ENCODE data around the genes LOXL4 and ENTPD7.

- PRO-cap = no peak
Observed at GRCh38 chr10:97428289-97429157, 2.5 kb downstream of the PGAM1 start.

DNA sequence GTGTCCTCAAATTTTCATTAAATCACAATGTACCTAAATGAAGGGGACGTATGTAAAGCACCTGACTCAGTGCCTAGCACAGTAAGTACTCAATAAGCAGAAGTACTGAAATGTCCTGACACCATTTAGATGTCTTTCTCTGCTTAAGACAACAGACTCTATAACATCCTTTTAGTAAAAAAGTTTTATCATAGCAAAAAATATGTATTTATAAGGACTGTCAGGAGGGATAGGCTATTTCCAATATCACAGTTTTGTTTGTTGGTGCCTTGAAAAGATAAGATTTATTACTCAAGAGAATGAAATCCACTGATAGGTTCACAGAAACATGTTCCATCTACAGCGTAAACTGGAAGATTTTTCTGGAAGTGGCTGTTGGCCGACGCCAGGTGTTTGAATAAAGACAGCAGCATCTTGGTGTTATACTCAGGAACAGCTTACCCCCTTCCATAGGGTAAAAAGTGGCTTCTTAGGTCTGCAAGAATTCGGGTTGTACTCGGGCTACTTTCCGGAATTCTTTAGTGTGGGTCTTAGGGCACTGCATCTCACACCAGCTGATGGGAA is 9.7 kb downstream of the EXOSC1 start:
- PRO-cap = no peak

GRCh38 chr10:97541752-97542792 is 30.5 kb upstream of the ANKRD2 start:
- PRO-cap = unidirectional peak, minus-strand start at chr10:97542050; bidirectional peak, plus-strand start at chr10:97542478, minus-strand start at chr10:97542315

GRCh38 chr10:97601778-97602439 is 12.4 kb downstream of the C10orf62 start:
- PRO-cap = no peak

DNA sequence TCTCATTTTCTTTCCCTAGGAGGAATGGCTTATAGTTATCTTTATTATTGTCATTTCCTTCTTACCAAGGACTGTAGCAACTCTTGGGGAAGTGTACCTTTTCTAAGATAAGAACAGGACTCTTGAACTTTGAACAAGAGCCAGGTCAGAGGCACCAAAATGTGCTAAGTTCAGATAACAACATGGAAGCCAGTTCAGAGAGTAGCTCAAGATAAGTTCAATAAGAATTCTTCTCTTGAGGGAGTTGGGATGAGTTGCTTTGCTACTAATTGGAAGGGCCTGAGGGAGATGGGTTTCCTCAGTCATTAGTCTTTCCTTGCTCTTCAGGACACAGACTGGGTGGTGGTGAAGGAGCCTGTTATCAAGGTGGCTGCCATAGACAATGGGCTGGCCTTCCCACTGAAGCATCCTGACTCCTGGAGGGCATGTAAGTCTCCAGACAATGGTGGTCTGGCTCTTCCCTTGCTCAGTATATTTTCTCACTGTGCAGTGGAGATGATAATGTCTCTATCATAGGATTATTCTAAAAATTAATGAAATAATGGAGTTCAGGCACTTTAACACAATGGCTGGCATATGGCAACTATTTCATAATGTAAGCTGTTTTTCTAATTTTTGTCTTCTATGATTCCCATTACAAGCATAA is 22.4 kb downstream of the AVPI1 start:
- PRO-cap = no peak

GRCh38 chr10:97686237-97686690 is 777 bp downstream of the AVPI1 start:
- PRO-cap = no peak

DNA sequence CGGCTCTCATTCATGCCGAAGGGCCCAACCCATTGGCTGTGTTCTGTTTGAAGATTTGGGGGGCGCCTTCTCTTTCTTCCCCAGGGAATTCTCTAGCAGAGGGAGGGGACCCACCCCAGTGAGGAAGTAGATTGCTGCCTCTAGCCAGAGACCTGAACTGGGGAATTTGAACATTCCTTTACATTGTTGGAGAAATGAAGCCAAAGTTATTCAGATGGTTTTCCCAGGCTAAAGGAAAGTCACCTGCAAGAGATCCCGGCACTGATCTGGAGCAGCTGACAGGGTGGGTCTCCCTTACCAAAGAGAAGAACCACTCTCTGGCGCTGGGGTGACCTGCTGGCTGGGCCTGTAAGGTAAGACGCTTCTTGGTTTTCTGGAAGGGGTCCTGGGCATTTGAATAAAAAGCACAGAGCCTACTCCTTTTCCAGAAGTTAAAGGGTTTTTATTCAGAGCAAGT is 2.1 kb downstream of the MARVELD1 start:
- PRO-cap = no peak

DNA sequence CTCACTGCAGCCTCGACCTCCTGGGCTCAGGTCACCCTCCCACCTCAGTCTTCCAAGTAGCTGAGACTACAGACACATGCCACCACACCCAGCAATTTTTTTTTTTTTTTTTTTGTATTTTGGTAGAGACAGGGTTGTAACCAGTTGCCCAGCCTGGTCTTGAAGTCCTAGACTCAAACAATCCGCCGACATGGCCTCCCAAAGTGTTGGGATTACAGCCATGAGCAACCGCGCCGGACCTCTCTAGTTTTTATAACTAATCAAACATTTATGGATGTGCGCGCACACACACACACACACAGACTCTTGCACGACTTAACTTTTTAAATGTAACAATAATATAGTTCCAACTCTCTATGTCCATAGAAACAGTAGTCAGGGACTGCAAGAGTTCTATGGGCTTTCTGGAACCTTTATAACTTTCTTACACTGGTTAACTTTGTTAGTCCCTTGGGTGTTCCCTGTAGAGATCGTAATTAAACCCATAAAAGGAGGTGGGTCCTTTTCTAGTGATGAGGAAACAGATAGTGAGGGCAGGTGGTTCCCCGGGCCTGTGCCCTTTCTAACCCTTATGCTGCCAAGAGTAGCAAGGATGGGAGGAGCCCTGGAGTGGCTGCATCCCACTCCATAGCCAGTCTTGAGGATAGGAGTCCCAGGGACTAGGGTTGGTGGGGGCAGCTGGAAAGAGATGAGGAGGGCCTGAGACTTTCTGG is 8.4 kb downstream of the MARVELD1 start:
- PRO-cap = no peak

- PRO-cap = no peak
Observed at GRCh38 chr10:97781186-97781703, 9.4 kb upstream of the SFRP5 start.

DNA sequence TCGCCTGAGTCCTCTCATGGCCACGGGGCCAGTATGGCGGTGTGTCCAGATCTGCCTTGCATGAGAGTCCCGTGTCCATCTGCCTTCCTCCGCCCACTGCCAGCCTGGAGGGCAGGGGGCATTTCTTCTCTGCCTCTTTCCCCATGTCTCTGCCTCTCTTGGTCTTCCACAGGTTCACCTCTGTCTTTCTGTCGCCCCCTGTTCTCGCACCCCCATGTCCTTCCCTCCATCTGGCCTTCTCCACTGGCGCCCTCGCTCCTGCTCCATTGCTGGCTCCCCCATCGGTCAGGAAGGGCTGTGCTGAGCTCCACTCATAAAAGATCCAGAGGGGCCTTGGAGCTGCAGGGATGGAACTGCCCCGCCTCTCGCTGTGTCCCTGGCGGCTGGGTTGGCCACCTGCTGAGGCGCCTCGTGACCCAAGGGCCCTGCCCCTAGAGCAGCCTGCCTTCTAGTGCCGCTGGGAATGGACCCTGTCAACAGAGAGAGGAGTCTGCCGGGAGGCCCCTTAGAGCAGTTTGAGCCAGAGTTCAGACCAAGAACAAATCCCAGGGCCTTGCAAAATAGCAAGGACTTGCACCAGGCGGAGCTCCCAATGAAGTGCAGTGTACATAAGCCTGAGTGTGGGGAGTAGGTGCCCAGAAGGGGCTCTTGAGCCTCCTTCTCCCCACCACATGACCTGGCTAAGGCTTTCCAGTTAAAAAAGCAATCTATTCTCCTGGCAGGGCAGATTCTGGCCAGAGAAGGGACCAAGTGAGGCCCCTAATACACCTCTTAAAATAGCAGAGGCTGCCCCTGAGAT is 42.0 kb downstream of the GOLGA7B start:
- PRO-cap = no peak

- PRO-cap = no peak
Observed at GRCh38 chr10:98031018-98031349, 563 bp upstream of the CRTAC1 start.

DNA sequence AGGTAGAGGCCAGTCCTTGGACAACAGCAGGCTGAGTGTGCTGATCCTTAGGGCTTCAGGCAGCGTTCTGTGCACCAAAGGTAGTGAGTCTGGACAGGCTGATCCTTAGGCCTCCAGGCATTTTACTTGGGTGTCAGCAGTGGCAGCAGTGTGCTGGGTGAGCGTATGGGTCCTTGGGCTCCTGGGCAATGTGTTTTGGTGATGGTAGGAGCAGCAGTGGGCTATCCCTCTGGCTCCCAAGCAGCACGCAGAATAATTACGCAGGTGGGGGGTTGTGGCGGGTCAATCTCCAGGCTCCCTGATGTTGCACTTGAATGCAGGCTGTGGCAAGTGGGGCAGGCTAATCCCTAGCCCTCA is 44.3 kb downstream of the LOXL4 start:
- PRO-cap = no peak

DNA sequence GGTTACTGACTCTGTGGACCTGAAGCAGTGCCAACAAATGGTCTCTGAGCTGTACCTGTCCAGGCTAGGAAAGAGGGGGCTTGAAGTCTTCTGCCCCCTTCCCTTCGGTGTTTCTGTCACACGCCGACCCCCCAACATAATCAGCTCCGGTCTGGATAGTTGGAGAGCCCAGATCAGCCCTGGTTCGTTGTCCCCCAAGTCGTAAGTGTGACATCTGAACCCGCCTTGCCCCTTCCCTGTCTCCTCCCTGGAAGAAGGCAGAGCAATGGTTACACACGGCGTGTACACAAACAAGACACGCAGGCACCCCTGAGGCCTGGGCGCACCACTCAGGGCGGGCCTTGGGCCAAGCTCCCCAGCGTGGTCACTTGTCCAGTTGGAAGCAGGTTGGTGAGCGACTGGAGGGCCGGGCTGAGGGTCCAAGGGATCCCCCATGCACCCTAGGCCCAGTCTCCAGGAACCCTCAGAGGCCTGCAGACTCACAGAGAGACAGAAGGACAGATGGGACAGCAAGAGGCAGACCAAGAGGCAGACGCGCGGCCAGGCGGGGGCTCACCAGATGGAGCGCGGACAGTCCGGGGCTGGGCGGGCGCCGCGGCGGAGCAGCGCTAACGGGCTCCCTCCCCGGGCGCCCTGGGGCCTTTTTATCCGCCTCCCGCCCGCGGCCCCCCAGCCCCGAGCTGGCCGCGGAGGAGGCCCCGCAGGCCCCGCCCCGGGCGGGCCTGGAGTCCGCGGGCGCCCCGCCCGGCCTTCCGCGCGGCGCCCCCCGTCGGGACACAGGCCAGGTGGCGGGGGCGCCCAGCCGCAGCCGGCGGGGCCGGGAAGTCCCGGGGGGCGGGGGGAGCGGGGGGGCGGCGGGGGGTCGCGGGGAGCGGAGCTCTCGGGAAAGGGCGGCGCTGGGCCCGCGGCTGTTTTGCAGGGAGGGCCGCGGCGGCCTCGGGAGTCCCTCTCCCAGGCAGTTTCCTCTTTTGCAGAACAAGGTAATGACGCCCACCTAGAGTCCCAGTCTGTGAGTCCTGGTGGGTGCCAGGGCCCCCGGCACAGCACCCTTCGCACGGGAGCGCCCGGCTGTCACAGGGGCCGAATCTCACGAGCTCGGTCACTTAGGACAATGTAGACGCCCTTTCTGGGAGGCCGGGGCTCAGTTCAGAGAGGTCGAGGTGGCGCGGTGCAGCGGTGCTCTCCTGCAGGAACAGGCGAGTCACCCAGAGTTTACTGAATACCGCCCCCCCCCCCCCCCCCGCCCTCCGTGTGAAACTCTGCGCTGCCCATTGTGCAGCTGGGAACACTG is at the start of gene LOXL4:
LOXL4 (minus strand) TSS at position 619 of the 1,291 bp plus-strand sequence.
- PRO-cap = unidirectional peak, plus-strand start at position 573 of the sequence

DNA sequence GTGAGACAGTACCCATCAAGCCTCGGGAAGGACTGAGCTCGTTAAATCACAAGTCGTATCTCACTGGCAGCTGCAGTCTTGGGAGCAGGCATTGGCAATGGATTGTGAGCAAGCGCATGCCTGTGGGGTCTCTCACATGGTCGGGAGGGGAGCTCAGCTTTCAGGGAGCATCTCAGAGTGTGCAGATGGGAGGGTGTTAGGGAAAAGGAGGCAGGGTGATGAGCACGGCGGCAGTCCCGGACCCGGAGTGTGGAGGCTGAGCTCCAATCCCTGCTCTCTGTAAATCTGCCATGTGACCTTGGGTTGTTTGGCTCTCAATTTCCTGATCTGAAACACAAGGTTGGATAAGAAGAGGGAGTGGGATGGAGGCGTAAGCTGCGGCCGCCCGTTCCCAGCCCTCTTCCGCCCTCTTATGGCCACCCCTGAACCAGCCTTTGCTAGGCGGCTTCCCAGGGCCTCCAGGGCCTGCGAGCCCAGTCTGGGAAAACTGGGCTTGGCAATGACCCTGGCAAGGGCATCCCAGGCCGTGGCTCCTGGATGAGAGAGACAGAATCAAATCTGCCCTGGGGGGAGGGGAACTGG is 41.4 kb upstream of the LOXL4 start:
- PRO-cap = no peak

GRCh38 chr10:98360990-98361758 is 53.8 kb downstream of the PYROXD2 start:
- PRO-cap = unidirectional peak, plus-strand start at chr10:98361526

GRCh38 chr10:98431003-98431462 is 15.7 kb downstream of the HPS1 start:
- PRO-cap = no peak

GRCh38 chr10:98467498-98467888 is 20.8 kb upstream of the HPS1 start:
- PRO-cap = unidirectional peak, plus-strand start at chr10:98467652

DNA sequence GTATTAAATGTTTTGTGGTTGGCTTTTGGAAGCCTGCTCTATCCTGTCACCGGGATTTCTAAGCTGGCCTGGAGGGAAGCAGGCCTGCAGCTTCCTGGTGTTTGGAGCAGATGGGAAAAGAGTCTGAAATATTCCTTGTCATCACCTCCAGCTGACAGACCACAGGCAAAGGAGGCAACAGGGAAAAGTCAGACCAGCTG is 120.6 kb upstream of the HPS1 start:
- PRO-cap = no peak

DNA sequence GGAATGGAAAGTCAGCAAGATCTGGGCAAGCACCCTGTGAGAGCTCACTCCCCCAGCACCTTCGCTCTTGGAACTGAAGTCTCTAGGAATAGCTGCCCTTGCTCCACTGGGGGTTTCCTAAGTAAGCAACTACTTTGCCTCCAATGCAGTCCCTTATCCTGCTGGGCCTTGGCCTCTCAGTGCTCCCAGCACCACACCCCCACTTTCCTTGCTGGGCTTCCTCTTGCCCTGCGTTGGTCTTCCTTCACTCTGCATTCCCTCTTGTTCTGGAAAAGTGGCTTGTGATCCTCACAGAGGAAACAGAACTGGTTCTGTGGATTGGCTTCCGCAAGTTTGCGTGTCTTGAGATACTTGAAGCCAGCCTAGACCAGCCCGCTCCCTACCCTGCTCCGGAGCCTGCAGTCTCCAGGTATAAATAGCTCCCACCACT is 6.4 kb downstream of the NKX2-3 start:
- PRO-cap = no peak

DNA sequence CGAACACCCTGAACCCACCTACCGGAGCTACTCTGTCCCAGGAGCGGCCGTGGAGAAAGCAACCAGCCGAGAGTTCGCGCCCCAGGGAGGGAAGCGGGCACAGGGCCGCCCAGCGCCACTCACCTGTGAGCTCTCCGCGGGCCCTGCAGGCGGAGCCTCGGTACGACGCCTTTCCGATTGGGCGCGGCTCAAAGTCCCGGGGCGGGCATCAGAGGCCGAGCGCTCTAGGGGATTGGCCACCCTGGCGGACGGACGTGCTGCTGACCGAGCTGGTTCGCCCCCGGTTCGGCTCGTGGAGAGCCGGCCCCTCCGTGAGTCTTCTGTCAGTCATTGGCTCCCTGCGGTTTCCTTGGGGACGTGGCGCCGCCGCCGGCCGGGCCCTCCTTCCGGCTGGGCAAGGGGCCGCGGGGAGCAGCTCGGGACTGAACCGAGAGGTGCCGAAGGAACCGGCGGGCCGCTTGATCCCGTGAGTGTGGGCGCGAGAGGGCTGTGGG is at the start of gene ENTPD7:
ENTPD7 (plus strand) TSS at position 387 of the 494 bp plus-strand sequence.
- PRO-cap = bidirectional peak, plus-strand start at position 425 of the sequence, minus-strand start at position 125 of the sequence